ENCODE results near the genes IL18RAP and SLC9A2.

- PRO-cap, result no peak
CAGE:
- cytosol, long polyA plus RNA, result no peak
- long polyA plus RNA, result no peak
- nucleus, long polyA plus RNA, result no peak
Measured at GRCh38 chr2:102177760-102178685, 8.8 kb upstream of the IL1RL2 start.

- PRO-cap, result no peak
CAGE:
- cytosol, long polyA plus RNA, result no peak
- long polyA plus RNA, result no peak
- nucleus, long polyA plus RNA, result no peak
Measured at GRCh38 chr2:102190509-102191011, 3.7 kb downstream of the IL1RL2 start.

- PRO-cap, result no peak
CAGE:
- cytosol, long polyA plus RNA, result no peak
- long polyA plus RNA, result no peak
- nucleus, long polyA plus RNA, result no peak
Measured at GRCh38 chr2:102238235-102239036, 51.6 kb downstream of the IL1RL2 start.

- PRO-cap, result no peak
CAGE:
- cytosol, long polyA plus RNA, result no peak
- long polyA plus RNA, result no peak
- nucleus, long polyA plus RNA, result no peak
Measured at GRCh38 chr2:102245600-102246191, 58.9 kb downstream of the IL1RL2 start.

DNA sequence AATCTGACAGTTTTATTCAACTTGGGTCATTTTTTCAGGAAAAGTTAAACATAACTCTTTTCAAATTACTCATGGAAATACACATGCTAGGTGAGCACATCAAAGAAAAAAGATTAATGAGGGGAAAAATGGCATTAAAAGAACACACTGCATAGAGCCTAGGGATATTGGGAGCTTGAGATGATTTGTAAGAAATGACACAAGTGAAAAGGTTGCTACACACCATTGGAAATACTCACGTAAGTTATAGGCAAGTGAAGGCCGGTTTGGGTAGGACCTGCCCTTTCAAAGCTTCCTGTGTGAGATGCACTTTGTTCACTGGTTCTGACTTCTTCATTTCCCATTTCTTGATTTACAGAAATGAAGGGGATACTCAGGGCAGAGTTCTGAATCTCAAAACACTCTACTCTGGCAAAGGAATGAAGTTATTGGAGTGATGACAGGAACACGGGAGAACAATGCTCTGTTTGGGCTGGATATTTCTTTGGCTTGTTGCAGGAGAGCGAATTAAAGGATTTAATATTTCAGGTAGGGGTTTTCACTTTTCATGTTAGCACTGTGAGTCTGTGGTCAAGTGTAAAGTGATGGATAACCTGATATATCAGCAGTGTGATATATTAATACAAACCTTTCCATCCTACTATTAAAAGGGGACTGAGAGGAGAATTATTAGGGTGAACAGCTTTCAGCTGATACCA is at the start of gene IL18RAP:
IL18RAP (plus strand) TSS at position 341 of the 698 bp plus-strand sequence.
- PRO-cap, result no peak
CAGE:
- cytosol, long polyA plus RNA, result no peak
- long polyA plus RNA, result no peak
- nucleus, long polyA plus RNA, result no peak

DNA sequence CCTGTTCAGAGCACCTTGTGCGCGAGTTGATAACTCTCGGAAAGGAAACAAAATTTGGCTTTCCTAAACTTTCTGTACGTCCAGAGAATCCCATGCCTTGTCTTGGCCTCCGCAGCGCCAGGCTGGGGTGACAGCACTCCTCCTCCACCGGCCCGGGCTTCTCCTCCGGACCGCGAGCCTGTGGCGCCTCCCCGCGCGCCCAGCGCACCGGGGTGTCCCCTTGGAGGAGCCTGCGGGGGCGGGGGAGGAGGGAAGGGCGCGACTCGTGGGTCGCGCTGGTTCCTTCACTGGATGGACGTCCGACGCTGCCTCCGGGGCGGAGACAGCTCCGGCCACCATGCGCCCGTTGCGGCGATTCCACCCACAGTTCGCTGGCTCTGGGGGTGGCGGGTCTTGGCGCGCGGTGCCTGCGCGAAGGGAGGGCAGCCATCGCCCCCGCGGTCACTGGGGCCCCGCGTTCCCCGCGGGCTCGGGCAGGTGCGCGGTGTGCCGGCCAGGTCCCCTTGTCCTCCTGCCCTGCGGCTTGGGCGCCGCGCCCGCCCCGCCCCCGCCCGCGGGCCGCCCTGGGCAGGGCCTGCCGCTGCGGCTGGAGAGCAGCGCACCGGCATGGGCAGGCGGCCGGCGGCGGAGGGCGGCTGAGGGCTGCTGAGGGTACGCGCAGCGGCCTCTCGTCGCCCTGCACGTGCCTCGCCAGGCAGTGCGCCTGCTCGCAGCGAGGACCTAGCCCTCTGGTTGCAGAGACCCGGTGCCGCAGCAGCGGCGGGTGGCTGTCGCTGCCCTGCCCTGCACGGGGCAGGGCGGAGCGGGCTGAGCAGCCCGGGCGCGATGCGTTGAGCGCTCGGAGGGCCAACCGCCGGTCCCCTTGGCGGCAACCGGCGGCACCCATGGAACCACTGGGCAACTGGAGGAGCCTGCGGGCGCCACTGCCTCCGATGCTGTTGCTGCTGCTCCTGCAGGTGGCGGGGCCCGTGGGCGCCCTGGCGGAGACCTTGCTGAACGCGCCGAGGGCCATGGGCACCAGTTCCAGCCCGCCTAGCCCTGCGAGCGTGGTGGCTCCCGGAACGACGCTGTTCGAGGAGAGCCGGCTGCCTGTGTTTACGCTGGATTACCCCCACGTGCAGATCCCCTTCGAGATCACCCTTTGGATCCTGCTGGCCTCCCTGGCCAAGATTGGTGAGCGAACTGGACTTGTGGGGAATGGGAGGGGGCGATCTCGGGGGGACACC is at the start of gene SLC9A2:
SLC9A2 (plus strand) TSS at position 589 of the 1,226 bp plus-strand sequence.
- PRO-cap, result bidirectional peak, plus-strand start at position 737 of the sequence, minus-strand start at position 731 of the sequence
CAGE:
- cytosol, long polyA plus RNA, result no peak
- long polyA plus RNA, result no peak
- nucleus, long polyA plus RNA, result no peak

DNA sequence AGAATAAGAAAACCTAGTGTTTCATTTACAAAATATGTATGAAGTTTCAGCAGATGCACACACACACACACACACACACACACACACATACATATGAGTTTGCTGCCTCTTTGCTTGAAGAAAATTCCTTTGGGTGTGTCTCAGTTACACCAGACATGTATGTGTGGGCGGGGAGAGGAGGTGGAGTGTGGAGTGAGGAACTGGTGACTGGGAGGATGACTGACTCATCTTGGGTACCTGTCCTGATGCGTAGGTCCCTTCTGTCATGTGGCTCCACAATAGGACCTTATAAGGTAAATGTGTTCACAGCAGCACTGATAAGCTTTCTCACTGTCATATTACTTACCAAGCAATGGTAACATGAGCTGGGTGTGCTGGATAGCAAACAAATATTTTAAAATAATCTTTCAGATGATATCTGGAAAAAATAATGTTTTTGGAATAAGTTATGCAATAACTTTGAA is 45.1 kb downstream of the SLC9A2 start:
- PRO-cap, result no peak
CAGE:
- cytosol, long polyA plus RNA, result no peak
- long polyA plus RNA, result no peak
- nucleus, long polyA plus RNA, result no peak

- PRO-cap, result no peak
CAGE:
- cytosol, long polyA plus RNA, result no peak
- long polyA plus RNA, result no peak
- nucleus, long polyA plus RNA, result no peak
Measured at GRCh38 chr2:104889254-104889700, 35.4 kb downstream of the POU3F3 start.

- PRO-cap, result no peak
CAGE:
- cytosol, long polyA plus RNA, result no peak
- long polyA plus RNA, result no peak
- nucleus, long polyA plus RNA, result no peak
Measured at GRCh38 chr2:105400007-105400811, 1.4 kb upstream of the FHL2 start.

GRCh38 chr2:105410445-105411008 is 11.7 kb upstream of the FHL2 start:
- PRO-cap, result no peak
CAGE:
- cytosol, long polyA plus RNA, result no peak
- long polyA plus RNA, result no peak
- nucleus, long polyA plus RNA, result no peak

DNA sequence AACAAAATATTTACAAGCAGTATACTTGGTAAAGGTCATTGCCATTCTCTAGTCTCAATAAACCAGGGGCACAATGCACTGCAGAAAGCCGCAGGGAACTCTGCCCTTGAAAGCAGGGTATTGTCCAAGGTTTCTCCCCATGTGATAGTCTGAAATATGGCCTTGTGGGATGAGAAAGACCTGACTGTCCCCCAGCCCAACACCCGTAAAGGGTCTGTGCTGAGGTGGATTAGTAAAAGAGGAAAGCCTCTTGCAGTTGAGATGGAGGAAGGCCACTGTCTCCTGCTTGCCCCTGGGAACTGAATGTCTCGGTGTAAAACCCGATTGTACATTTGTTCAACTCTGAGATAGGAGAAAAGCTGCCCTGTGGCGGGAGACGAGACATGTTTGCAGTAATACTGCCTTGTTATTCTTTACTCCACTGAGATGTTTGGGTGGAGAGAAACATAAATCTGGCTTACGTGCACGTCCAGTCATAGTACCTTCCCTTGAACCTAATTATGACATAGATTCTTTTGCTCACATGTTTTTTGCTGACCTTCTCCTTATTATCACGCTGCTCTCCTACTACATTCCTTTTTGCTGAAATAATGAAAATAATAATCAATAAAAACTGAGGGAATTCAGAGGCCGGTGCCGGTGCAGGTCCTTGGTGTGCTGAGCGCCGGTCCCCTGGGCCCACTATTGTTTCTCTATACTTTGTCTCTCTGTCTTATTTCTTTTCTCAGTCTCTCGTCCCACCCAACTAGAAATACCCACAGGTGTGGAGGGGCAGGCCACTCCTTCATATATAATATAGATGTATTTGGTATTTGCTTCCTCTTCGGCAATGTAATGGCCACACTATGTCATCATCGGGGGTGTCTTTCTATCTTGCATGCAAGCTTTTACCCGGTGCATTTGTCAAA is 26.7 kb upstream of the FHL2 start:
- PRO-cap, result no peak
CAGE:
- cytosol, long polyA plus RNA, result no peak
- long polyA plus RNA, result no peak
- nucleus, long polyA plus RNA, result no peak

DNA sequence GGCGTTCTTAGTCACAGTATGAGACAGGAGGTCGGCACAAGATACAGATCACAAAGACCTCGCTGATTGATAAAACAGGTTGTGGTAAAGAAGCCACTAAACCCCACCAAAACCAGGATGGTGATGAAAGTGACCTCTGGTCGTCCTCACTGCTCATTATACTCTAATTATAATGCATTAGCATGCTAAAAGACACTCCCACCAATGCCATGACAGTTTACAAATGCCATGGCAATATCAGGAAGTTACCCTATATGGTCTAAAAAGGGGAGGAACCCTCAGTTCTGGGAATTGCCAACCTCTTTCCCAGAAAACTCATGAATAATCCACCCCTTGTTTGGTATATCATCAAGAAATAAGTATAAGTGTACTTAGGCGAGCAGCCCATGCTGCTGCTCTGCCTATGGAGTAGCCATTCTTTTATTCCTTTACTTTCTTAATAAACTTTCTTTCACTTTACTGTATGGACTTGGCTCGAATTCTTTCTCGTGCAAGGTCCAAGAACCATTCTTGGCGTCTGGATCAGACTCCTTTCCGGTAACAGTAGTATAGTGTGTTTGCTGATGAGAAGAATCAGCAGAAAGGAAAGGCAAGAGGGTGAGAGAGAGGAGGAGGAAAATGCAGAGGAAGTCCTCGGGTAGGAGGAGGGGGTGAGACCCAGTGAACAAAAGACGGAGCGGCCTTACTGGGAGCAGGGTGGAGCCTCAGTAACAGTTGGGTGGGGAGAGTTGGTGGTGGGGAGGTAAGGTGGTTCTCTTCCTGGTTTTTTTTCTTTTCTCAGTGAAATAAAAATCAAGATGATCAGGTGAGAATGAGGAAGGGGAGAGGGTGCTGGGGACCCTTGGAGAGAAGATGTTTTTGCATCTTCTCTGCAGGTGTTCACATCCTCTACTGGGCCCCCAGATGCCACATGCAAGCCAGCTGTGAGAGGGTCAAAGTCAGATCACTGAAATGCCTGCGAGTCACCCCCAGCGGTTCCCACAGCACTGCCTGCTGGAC is 69.4 kb upstream of the FHL2 start:
- PRO-cap, result no peak
CAGE:
- cytosol, long polyA plus RNA, result no peak
- long polyA plus RNA, result no peak
- nucleus, long polyA plus RNA, result no peak

DNA sequence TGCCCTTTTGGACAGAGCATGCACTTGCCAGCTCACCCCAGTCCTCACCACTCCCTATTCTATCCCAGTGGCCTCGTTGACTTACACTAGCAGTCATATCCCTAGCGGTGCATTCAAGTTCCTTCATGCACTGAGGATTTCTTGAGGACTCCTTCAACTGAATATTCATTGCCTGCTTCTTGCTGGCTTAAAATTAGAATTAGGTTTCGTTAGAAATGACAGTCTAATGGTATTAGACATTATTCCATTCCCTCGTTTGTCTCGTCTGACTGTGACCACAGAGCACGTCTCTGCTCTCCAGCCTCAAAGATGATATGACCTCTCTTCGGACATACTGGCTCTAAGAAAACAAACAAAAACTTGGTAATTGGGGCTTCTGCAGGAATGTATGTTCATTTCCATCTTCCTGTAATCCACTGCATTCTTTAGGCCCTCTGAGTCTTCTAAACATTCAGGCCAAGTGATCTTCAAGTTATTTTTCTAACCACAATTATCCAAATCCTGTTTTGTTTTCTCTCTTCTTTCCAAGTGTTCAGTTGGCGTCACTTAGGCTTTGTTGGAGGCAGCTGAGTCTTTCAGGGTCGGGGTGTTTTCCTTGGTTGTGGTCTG is 88.2 kb upstream of the FHL2 start:
- PRO-cap, result no peak
CAGE:
- cytosol, long polyA plus RNA, result no peak
- long polyA plus RNA, result no peak
- nucleus, long polyA plus RNA, result no peak

DNA sequence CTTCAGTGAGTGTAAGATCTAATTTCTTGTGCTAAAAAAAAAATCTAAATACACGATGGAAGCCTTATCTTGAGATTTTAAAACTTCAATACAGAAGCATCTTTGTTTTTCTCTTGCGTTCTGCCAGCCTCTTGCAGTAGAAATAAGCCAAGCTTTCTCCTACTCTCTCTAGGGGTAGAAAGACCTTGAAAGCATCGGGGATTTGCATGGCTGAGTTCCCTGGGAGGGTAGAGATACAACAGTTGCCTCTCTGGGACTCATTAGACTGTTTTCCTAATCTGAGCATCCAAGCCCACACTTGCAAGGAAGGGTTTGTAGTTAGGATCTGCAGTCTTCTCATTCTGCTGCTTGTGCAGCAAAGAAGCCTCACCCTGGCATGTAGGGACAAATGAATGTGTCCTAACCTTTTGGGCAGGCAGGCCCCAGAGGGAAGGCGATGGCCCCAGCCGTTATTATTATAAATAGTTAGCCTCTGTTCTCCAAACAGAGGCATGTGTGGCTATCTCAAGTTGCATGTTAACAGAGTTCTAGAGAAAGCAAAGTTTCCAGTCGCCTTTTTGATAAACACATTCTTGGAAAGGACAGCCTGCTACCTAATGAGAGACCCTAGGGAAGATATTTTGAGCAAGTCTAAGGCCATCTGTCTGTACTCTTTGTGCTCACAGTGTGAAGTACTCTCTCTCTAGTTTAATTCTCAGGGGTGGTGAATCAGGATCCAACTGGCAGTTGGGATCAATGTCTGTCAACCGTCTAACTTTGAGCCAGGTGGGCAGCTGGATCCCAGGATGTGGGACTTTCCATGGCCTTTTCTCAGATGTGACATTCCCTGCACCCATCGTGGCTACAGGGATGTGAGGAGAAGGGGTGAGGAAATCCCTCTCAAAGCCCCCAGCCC is 97.3 kb upstream of the FHL2 start:
- PRO-cap, result no peak
CAGE:
- cytosol, long polyA plus RNA, result no peak
- long polyA plus RNA, result no peak
- nucleus, long polyA plus RNA, result no peak

DNA sequence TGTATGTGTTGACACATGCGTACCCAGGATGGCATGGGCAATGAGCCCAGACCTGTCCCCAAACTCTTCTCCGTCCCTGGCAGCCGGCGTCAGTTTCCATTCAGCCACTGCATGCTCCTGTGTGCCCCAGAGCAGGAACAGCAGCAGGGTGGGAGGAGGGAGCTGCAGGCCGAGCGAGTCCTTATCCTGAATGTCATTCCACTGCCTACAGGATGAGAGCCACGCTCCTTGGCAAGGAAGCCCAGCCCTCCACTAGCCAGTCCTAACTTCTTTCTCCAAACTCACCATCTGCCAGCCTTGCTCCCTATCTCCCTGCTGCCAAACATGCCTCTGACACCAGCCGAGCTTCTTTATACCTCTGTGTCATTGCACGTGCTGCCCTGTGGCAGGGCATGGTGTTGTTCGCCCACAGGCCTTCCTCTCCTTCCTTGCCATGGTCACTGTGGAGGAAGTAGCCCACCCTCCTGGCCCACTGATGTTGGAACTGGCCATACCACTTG is 116.9 kb upstream of the FHL2 start:
- PRO-cap, result no peak
CAGE:
- cytosol, long polyA plus RNA, result no peak
- long polyA plus RNA, result no peak
- nucleus, long polyA plus RNA, result no peak

- PRO-cap, result no peak
CAGE:
- cytosol, long polyA plus RNA, result no peak
- long polyA plus RNA, result no peak
- nucleus, long polyA plus RNA, result no peak
Measured at GRCh38 chr2:105568190-105568762, 169.4 kb upstream of the FHL2 start.

GRCh38 chr2:105738219-105738581 is 6.5 kb upstream of the NCK2 start:
- PRO-cap, result no peak
CAGE:
- cytosol, long polyA plus RNA, result no peak
- long polyA plus RNA, result no peak
- nucleus, long polyA plus RNA, result no peak

- PRO-cap, result no peak
CAGE:
- cytosol, long polyA plus RNA, result no peak
- long polyA plus RNA, result no peak
- nucleus, long polyA plus RNA, result no peak
Measured at GRCh38 chr2:105739258-105739990, 5.3 kb upstream of the NCK2 start.

DNA sequence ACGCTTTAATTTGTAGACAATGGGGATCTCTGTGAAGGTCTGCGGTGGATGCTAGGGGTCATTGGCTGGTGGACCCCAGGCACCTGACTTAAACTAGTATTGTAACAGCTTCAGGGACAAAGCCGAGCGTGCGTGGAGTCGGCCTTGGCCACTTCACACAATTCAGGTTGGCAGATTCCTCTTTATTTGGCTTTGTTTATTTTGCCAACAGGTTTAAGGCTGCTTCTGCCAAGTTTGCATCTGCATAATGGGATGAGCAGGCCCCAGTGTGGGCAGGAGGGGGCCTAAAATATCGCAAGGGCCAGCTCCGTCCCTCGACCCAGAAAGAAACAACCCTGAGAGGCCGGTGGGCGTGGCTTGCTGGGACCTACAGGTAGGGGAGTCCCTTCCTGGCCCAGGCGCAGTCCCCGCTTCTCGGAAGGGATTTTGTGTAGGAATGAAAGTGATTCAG is 1.3 kb downstream of the NCK2 start:
- PRO-cap, result no peak
CAGE:
- cytosol, long polyA plus RNA, result no peak
- long polyA plus RNA, result no peak
- nucleus, long polyA plus RNA, result no peak

DNA sequence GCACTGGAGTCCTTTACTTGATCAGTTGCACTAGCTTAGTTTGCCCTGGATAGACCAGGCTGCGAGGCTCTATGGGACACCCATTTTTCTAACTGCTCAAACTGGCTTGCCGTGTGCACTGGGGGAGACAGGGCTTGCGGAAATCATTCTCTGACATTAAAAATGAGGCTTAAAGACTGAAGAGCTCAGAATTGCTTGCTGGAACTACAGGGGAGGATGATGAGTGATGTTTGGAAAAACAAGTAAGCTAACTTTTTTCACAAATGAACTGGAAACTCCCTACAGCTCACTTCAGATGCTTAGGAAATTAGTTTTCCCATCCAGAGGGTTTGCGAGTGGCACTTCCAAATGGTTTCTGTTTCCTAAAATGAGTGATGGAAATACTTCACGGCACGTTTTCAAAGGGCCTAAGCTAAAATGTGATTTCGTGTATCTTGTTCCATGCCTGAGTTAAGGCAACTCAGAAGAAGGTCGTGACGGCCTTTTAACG is 2.7 kb downstream of the NCK2 start:
- PRO-cap, result no peak
CAGE:
- cytosol, long polyA plus RNA, result no peak
- long polyA plus RNA, result no peak
- nucleus, long polyA plus RNA, result no peak